HT1080 (cell line): ENCODE measurements around the gene FSHR.

DNA sequence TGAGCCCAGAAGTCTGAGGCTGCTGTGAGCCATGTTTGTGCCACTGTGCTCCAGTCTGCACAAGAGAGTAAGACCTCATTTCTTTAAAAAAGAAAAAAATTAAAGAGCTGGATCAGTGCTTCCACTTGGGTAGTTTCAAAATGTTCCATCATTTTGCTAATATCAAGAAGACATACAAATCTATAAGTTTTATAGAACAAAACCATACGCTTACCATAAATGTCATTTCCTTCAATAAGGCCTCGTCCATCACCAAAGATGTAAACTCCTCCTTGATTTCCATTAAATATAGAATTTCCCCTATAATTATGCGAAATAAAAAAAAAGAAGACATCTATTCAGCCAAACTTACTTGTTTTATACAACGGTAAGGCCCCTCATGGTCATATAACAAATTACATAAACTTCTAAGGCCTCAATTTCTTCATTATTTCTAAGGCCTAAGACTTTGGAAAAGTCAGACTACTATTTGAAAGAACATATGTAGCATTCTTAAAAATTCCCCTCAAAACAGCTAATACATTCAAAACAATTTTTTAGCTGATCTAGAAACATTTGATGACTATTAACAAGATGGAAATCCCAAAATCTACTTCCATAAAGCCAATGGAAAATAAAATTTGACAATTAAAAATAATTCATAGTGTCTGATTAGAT is 39.2 kb downstream of the MSH6 start:
RAMPAGE:
- cytosol, long total RNA: no peak
- long total RNA: no peak
- nucleus, long total RNA: no peak

RAMPAGE:
- cytosol, long total RNA: no peak
- long total RNA: no peak
- nucleus, long total RNA: no peak
These were observed 29.6 kb downstream of the FOXN2 start for GRCh38 chr2:48343922-48344604.

DNA sequence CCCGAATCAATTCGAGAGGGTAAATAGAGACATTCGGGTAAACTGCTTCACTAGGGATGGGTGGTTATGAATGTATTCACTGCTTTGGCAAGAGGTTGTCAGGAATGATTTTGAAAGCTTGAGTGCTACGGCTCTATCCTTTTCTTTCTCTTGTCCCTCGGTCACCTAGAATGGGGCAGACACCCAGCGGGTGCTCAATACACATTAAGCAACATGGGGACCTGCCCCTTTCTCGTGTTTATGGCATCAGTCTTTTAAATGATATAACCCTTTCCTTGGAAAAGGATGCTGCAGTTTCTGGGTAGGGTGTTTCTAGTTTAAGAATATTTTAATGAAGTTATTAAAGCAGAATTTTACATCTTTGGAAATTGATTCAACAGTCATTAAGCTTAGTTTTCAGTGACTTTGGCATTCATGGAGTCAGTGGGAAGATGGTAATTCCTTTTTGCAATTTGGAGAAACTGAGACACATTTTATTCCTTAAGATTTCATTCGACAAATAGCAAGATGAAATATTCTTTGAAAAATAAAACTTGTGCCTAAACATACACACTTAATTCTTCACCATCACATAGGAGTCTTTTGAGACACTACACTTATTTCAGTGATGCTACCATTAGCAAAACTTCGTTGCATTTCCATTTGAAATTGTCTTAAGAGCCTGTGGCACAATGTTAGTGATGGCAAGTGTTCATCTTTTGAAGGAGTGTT is 1.0 kb downstream of the PPP1R21 start:
RAMPAGE:
- cytosol, long total RNA: no peak
- long total RNA: no peak
- nucleus, long total RNA: no peak

DNA sequence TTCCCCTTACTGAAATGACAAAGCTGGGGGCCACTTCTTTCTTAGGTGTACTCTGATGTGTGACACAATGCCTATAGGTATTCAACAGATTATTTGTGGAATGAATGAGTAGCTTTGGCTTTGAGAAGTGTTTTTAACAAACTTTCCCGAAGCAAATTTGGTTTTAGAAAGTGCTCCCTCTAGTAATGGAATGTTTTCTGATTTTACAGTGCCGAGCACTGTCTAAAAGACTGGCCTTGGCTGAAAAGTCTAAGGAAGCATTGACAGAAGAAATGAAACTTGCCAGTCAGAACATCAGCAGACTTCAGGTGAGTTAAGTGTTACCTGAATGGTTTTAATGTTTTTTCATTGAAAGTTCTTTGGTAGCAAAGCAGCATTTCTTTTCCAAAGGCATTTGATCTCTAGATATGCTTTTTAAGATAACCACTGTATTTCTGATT is 20.1 kb upstream of the STON1 start:
RAMPAGE:
- cytosol, long total RNA: no peak
- long total RNA: no peak
- nucleus, long total RNA: no peak

RAMPAGE:
- cytosol, long total RNA: no peak
- long total RNA: no peak
- nucleus, long total RNA: no peak
These were observed at the start of gene FSHR for GRCh38 chr2:49154273-49154715. FSHR (minus strand) TSS chr2:49154515.

RAMPAGE:
- cytosol, long total RNA: no peak
- long total RNA: no peak
- nucleus, long total RNA: no peak
These were observed 519.2 kb upstream of the CHAC2 start for GRCh38 chr2:53248372-53248932.

GRCh38 chr2:53767271-53767713 is 312 bp upstream of the CHAC2 start:
RAMPAGE:
- cytosol, long total RNA: no peak
- long total RNA: no peak
- nucleus, long total RNA: no peak

DNA sequence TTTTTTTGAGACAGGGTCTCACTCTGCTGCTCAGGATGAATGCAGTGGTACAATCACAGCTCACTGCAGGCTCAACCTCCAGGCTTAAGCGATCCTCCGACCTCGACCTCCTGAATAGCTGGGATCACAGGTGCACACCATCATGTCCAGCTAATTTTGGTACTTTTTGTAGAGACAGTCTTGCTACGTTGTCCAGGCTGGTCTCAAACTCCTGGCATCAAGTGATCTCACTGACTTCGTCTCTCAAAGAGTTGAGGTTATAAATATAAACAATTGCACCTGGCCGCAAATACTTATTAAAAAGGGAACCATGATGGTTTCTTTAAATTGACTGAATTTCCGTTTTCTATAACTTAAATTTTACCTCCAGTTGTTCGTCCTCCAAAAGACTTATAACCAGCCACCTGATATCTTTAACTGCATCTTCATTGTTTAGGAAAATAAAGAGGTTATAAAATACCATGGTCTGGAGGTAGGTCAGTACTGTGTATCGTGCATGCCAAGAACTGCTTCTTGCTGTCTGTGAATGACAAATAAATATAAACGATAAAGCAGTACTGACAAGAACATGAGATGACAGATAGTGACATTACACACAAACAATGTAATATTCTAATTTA is 14.3 kb upstream of the GPR75 start:
RAMPAGE:
- cytosol, long total RNA: no peak
- long total RNA: no peak
- nucleus, long total RNA: no peak

DNA sequence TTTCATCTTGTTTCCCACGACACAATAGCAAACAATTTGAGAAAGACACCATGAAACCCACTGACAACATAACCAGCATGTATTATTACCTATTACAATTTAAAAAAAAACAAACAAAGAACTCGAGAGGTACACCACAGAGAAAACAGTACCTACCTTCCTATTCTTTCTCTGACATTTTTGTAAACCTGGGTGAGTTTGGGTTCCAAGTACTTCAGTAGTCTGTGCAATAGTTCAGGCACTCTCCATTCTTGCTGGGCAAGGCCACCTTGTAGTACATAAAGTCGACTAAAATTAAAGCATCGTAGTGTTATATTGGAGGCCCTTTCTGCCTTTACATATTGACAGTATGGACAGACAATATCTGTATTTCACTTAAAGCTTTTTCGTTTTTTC is 27.9 kb upstream of the GPR75 start:
RAMPAGE:
- cytosol, long total RNA: no peak
- long total RNA: no peak
- nucleus, long total RNA: no peak

DNA sequence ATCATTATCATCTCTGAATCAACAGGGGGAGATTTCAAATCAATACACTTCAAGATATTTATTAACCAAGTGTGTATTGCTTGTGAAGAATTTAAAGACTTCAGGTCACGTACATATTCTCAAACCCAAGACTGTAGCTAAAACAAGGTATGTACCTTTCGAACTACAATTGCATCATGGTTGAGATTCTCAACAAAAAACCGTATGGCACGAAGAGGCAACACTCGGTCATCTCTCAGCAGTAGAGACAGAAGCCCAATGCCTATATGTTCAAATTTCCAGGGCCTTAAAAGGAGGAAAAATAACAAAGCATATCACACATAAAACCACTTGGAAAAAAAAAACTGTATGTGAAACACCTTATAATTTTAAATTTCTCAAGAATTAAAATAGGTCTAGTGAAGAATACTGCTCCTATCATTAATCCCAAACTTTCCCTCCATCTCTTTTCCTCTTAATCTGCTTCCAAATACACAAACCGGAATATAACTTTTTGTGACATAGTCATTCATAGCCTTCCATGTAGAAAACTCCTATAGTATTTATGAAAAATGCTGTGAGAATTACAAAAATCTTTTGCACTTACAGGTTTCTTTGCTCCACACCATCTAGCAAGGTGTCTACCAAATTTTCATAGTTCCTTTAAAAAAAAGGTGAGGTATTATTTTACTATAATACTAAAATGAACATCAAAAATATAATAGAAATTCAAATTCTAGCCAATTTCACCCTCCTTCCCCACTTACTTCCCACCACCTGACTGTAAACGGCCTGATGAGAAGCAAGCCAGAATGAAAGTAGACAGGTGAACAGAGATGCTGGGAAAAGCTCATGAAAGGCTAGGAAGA is 38.2 kb upstream of the GPR75 start:
RAMPAGE:
- cytosol, long total RNA: no peak
- long total RNA: no peak
- nucleus, long total RNA: no peak

GRCh38 chr2:53961700-53962263 is 9.0 kb downstream of the PSME4 start:
RAMPAGE:
- cytosol, long total RNA: no peak
- long total RNA: no peak
- nucleus, long total RNA: no peak

RAMPAGE:
- cytosol, long total RNA: no peak
- long total RNA: no peak
- nucleus, long total RNA: no peak
These were observed 31.3 kb downstream of the TSPYL6 start for GRCh38 chr2:54224668-54225165.

DNA sequence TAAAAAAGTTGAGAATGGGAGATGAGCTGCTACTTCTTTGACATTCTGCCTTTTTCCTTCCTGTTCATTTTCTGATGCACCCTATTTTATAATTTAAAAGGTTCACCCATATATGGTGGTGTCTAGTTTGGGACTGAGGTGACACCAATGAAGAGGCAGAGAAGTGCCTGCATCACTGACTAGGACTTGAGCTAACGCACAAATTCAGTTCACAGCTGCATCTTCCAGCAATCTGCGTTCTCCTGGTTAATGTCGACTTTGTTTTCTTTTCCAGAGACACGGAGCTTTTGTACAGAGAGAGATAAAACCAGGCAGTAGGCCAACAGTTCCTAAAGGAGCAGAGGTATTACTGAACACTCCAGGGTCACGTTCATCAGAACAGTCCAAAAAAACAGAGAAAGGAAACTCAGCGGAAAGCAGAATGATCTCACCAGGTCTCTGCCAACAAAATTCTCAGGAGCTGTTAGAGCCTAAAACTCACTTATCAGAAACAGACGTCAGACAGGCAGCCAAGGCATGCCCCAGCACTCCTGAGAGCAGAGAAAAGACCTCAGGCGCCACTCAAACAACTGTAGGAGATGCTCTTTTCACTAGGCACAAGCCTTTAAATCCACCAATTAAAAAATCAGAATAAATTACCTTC is 29.4 kb downstream of the C2orf73 start:
RAMPAGE:
- cytosol, long total RNA: no peak
- long total RNA: no peak
- nucleus, long total RNA: no peak

RAMPAGE:
- cytosol, long total RNA: no peak
- long total RNA: no peak
- nucleus, long total RNA: no peak
These were observed 23.9 kb upstream of the SPTBN1 start for GRCh38 chr2:54432261-54432668.

DNA sequence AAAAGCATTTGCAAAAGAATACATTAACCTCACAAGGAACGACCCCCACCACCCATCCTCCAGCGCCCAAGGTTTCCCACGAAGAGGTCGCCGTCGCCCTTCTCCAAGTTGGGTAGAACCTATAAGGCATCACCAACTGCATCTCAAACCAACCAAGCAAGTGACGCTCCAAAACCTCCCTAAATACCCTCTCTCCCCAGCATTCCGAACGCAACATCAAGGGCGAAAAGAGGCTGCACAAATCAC is 646 bp upstream of the SPTBN1 start:
RAMPAGE:
- cytosol, long total RNA: no peak
- long total RNA: no peak
- nucleus, long total RNA: no peak

RAMPAGE:
- cytosol, long total RNA: no peak
- long total RNA: no peak
- nucleus, long total RNA: no peak
These were observed 3.0 kb downstream of the SPTBN1 start for GRCh38 chr2:54459119-54459523.

RAMPAGE:
- cytosol, long total RNA: no peak
- long total RNA: no peak
- nucleus, long total RNA: no peak
These were observed 13.5 kb downstream of the SPTBN1 start for GRCh38 chr2:54469670-54470001.

DNA sequence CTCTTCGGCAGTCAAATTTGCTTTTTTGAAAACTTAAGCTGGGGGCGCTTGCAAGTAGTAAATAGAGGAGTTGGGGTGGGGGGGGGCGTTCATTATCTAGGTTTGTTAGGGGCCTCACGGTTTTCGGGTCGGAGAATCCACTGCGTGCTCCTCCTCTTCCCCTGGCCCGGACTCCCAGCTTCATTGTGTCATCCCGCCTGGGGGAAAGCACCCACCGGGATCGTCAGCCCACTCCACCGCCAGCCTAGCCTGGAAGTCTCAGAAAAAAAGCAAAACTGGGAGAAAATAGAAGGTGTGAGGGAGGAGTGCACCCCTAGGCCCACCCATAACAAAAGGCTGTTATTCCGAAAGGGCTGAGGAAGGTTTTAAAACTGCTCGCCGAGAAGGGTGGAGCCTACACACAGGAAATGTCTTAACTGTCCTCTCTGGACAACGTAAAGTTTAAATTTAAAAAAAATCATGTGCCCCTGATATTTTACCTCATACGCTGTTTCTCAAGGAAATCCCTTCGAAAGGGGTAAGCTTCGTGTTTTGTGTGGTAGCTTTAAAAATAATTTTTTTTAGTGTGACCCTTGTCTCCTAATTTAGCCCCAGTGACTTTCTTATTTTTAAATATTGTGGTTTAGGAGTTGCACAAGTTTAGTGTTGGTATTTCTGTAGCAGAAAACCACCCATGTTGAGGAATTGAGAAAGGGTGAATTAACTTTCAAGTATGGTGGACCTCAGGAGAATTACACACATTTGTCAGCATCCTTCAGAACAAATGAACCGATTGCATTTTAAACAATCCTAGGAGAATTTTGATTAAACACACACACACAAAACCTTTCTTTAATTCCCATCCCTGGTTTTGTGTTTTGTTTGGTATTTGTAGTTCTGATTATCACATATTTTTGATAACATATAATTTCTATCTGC is 104.2 kb downstream of the SPTBN1 start:
RAMPAGE:
- cytosol, long total RNA: no peak
- long total RNA: no peak
- nucleus, long total RNA: no peak

GRCh38 chr2:54566781-54567752 is 110.9 kb downstream of the SPTBN1 start:
RAMPAGE:
- cytosol, long total RNA: no peak
- long total RNA: no peak
- nucleus, long total RNA: no peak

GRCh38 chr2:54609576-54610158 is 113.8 kb upstream of the EML6 start:
RAMPAGE:
- cytosol, long total RNA: no peak
- long total RNA: no peak
- nucleus, long total RNA: no peak